ENCODE measurements around the genes AGR3 and TWIST1.

- PRO-cap: no peak
Observed at GRCh38 chr7:16801200-16801612, 3.6 kb downstream of the AGR2 start.

- PRO-cap: no peak
Observed at GRCh38 chr7:16833160-16833808, 28.5 kb upstream of the AGR2 start.

GRCh38 chr7:16850523-16851044 is 31.2 kb downstream of the AGR3 start:
- PRO-cap: no peak

DNA sequence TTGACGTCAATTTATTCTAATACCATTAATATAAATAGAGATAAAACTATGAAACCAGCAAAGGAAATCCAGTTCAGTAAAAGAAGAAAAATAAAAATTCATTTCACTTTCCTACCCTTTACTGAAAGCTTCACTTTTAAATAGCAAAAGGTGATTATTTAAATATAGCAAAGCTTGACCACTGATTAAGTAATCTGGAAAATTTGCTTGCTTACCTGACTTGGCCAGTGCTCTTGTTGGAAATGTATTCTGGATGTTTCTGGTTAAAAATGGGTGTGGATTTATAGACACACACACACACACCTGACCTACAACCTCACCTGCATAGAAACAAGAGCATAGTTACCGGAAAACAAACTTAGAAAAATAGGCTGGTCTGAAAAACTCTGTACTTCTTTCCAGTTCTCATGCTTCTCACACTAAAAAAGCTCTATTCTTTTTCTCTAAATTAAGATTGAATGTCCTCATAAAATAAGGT is at the start of gene AGR3:
TSS of gene AGR3 (minus strand) at position 255 of the 478 bp plus-strand sequence.
- PRO-cap: no peak

GRCh38 chr7:16905176-16905660 is 23.4 kb upstream of the AGR3 start:
- PRO-cap: no peak

DNA sequence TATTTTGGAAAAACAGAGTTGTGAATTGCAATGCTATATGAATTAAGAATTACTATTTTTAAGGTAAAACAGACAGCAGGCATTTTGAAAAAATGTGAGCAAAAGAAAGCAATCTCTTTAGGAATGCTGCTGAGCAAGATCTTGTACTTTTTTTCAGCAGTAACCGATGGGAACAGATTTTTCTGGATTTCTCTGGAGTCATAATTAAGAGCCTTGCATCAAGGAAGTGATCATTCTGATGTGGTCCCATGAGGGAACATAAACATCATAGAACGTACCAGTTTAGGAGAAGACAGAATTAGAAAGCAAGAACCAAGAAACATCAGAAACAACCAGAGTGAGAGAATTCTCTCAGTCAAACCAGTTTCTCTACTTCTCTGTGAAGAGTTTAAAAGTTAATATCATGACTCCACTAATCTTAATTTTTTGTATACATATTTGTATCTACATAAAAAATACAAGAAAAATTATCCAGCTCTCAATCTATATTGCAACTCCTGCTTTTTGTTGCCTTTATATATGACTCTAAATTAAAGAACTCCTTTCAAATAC is 157.1 kb upstream of the AGR3 start:
- PRO-cap: no peak

DNA sequence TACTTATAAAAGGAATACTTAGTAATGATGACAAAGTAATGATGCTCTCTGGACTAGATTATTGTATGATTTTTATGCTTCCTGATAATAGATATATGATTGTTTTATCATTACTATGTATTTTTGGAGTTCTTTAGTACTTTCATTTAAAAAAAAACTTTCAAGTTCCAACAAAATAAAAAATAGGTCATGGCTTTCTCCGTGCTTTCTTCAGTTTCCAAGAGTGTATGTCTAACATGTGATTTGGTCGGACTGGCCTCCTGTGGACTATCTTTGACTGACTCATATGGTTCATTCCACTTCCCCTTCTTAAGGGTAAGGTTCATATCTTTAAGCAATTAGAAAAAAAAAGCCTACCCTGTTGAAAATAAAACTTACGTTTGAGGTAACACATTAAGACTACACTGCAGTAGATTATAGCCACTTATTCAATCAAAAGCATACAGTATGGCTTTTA is 112.8 kb upstream of the AHR start:
- PRO-cap: no peak

DNA sequence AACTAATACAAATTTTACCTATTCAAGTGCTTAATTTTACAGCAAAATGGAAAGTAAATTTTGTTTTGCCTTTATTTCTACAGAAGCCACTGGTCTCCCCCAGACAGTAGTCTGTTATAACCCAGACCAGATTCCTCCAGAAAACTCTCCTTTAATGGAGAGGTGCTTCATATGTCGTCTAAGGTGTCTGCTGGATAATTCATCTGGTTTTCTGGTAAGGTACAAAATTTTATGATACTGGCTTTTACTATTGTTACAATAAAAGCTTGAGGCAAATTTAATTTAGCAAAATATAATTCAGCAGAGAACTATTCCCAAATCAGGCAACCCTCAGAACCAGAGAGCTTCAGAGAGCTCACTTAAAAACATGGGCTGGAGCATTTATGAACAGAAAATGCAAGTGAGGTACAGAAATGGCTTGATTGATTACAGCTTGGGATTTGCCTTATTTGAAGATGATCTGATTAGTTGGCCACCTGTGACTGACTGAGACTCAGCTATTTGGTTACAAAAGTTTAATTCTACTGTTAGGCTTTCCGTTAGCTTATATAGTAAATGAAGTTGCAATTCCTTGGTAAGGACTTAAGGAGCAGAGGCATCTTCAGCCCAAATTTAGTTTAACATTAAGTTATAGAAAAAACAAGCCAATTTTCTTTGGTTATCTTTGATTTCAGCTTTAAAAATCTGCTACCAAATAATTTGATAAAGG is 32.4 kb downstream of the AHR start:
- PRO-cap: no peak

DNA sequence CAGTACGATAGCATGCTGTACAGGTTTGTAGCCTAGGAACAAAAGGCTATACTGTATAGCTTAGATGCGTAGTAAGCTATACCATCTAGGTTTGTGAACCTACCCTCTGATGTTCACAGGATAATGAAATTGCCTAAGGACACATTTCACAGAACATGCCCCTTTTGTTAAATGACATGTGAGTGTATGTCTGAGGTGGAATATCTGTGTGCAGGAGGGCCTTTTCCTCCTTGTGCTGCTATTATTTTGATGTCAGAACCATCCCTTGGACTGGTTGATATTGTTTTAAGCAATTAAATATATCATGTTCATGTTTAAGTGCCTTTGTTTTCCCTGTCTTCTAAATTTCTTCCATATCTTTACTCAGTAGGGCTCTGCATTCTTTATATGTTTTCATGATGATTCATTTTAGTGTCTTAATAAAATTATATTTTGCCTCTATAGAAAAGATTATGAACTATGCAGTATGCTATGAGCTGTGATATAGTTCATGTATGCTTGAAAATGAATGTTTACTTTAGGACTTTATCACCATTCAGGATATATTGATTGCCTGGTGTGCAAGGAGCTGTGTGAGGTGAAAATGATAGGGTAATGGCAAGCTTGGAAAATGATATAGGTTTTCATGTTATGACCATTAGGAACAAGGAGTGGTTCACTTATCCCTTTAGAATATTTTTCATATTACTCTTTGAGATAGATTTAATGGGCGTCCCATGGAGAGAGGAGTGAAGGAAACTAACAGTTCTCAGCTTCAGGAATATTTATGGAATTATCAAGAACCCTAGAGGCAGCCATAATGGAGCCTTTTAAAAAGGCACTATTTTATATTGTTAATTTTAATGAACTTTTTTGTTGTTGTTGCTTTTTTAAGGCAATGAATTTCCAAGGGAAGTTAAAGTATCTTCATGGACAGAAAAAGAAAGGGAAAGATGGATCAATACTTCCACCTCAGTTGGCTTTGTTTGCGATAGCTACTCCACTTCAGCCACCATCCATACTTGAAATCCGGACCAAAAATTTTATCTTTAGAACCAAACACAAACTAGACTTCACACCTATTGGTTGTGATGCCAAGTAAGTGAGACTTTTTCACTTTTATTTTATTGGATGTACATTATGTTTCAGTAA is 35.0 kb downstream of the AHR start:
- PRO-cap: no peak

DNA sequence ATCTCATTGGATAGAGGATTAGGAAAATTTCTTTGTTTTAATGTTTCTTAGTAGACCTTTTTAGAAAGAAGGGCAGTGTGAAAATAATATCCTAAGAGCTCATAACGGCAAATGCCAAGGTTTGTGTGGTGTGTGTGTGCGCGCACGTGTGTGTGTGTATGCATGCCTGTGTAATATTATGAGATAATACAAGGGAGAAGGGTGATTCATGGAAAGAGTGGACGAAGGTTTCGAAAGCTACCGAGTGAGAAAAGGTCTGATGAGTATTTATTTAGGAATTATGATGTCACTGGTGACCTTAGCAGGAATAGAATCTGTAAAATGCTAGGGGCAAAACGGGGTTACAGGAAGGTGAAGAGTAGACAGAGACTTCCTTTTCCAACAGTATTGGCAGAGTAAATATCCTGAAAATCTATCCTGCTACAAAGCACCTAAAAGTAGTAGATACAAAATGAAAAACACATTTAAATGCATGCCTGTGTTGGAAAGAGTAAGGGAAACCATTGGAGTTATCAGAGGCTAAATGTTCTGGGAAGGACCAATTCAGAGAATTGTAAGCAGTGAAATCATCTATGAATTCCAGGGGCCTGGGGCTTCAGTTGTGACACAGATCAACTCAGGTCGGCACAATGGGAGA is 107.4 kb downstream of the AHR start:
- PRO-cap: no peak

GRCh38 chr7:17500779-17501137 is 202.3 kb downstream of the AHR start:
- PRO-cap: no peak

DNA sequence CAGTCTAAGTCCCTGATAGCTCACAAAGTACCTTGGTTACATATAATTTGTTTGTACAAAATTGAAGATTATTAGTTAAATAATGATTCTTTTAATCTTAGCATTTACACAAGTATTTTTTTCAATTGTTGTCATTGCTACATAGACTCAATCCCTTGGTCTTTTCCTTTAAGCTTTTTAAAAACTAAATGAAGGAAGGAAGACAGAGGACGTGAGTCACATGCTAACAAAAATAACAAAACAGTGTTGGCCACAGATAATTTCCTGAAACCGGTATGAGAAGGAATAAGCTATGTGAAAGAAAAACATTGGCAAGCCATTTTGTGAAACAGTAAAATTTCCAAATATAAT is 222.9 kb downstream of the AHR start:
- PRO-cap: no peak

DNA sequence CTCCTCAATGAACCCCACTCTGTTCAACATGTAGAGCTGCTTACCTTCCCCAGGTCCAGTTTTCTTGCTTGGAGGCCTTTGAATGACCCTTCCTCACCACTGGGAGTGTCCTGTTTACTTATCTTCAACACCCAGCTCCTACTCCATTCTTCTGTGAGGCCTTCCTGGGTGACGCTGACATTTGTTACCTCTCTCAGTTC is 149.7 kb upstream of the PRPS1L1 start:
- PRO-cap: no peak

DNA sequence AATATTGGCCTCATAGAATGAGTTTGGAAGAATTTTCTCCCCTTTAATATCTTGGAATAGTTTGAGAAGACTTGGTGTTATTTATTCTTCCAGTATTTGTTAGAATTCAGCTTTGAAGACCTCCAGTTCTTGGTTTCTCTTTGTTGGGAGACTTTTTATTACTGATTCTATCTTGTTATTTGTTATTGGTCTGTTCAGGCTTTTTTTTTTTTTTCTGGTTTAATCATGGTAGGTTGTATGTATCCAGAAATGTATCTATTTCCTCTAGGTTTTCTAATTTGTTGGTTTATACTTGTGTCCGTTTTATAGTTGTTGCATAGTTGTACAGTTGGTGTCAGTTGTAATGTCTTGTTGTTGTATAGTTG is 206.5 kb downstream of the TWIST1 start:
- PRO-cap: no peak

DNA sequence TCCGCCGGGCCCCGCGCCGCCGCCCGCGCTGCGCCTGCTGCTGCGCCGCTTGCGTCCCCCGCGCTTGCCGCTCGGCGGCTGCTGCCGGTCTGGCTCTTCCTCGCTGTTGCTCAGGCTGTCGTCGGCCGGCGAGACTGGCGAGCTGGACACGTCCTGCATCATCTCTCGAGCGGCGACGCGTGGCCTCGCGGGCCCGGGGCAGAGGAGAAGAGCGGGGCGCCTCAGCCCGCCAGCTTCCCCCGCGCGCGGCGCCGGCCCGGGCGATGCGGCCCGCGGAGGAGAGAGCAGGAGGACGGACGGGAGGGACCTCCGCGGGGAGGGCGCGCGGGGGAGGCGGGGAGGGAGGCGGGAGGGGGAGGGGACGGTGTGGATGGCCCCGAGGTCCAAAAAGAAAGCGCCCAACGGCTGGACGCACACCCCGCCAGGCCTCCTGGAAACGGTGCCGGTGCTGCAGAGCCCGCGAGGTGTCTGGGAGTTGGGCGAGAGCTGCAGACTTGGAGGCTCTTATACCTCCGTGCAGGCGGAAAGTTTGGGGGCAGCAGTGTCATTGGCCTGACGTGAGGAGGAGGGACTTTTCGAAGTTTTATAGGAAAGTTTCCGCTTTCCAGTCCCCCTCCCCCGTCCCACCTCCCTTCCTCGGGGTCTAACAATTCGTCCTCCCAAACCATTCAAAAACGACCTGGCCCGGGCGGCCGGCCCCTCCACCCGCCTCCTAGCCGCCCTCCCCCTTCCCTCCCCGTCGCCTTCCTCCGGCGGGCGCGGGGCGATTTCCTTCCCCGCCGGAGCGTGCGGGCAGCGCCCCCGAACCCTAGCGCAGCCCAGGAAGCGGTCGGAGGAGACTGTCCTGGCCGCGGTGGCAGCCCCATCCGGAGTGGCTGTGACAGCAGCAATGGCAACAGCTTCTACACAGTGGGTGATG is at the start of gene TWIST1:
TSS of gene TWIST1 (minus strand) at position 477 of the 919 bp plus-strand sequence.
- PRO-cap: unidirectional peak, minus-strand start at position 477 of the sequence

GRCh38 chr7:20402227-20402620 is 71.5 kb downstream of the ITGB8 start:
- PRO-cap: no peak

DNA sequence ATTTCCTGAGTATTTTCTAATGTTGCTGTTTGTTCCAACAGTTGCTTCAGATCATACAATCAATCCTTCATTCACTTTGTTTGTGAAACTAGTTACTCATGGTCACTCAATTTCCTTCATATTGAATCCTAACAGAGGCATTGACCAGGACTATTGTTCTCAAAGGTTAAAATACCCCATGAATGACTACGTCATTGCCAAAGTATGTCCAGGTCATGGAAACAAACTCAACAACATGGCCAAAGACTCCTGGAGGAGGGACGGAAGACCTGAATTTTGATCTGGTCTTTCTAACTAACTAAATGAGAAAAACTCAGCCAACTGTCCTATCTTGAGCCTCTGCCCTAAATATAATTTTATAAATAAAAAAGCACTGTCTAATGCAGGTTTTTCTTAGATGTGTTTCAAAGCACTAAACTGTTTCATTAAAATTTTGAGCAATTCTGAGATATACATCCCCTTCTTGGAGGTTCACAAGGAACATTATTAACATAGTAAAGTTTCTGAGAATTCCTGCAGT is 53.9 kb upstream of the ABCB5 start:
- PRO-cap: no peak

GRCh38 chr7:20797643-20798756 is 11.3 kb upstream of the SP8 start:
- PRO-cap: unidirectional peak, minus-strand start at chr7:20797831

DNA sequence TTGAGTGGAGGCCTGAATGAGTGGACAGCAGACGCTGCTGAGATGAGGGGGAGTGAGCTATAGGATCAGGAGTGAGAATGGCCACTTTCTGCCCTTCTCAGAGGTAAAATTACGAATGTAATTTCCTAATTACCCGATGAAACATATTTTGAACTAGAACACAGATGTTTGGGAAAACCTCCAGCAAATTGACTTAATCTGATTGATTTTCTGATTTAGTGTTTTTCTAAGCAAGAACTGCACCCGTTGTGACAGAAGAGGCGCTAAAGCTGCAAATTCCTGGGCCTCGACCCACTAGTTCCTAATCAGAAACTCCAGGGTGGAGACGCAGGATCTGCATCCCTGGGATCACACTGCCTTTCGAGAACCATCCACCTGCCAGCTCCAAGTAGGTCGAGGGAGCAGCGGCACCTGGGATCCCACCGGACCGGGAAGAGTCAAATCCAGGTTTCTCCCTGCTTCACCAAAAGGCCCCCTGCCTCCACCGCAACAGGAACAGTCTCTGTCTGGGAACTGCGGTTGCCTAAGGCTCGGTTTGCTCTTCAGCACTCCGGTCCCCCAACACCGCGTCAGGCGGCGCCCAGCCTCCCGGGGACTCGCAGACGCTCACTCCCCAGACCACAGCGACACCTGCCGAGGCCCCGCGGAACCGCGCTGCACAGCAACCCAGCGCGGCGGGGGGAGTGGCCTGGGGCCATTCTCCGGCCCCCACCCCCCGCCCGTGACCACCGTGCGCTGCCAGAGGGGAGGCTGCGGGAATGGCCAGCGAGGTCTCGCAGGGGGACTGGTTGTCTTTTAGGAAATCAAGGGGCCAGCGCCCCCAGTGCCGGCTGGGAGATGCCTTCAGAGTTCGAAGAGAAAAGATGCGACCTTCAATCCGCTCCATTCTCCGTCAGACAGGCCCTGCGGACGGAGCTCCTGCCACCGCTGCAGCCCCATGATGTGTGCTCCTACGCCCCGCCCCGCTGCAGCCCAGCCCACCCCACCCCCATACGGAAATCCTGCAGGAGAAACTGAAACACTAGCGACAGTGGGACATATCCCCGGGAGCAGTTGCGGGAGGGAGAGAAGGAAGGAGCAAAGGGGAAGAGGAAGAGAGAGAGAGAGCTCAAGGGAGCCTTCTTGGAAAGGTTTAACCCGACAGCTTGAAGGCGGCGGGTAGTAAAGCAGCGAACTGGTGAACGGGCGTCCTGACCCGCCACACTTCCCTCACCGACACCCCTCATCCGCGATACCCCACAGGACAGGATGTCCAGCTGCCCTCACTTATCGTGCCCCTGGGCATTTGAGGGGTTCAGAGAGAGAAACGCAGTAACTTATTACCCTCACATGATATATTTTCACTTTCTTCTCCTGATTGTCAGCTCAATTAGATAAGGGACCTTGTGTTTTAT is 137.2 kb upstream of the CDCA7L start:
- PRO-cap: bidirectional peak, plus-strand start at position 885 of the sequence, minus-strand start at position 898 of the sequence

- PRO-cap: no peak
Observed at GRCh38 chr7:22104434-22104820, 158.7 kb upstream of the CDCA7L start.

Measured in colic lymph node (tissue), 1 donor.